ENCODE results near the genes MUC5AC, SYT8 and TNNT3.

DNA sequence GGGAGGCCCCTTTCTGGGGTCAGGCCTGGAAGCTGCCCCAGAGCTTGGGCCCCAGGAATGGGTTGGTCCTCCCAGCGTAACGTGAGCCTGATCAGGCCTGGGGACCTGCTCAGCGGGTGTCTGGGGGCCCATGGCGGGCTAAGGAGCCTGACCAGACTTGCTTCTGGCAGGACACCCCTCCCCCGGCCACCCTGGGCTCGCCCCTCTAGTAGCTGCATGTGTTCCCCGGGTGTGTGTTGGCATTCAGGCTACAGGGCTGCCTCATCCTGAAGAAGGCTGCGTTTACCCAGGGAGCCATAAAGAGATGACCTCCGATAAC, 37.8 kb upstream of the MUC6 start:
- PRO-cap, 3 experiments = no peak in any of the 3 experiments

DNA sequence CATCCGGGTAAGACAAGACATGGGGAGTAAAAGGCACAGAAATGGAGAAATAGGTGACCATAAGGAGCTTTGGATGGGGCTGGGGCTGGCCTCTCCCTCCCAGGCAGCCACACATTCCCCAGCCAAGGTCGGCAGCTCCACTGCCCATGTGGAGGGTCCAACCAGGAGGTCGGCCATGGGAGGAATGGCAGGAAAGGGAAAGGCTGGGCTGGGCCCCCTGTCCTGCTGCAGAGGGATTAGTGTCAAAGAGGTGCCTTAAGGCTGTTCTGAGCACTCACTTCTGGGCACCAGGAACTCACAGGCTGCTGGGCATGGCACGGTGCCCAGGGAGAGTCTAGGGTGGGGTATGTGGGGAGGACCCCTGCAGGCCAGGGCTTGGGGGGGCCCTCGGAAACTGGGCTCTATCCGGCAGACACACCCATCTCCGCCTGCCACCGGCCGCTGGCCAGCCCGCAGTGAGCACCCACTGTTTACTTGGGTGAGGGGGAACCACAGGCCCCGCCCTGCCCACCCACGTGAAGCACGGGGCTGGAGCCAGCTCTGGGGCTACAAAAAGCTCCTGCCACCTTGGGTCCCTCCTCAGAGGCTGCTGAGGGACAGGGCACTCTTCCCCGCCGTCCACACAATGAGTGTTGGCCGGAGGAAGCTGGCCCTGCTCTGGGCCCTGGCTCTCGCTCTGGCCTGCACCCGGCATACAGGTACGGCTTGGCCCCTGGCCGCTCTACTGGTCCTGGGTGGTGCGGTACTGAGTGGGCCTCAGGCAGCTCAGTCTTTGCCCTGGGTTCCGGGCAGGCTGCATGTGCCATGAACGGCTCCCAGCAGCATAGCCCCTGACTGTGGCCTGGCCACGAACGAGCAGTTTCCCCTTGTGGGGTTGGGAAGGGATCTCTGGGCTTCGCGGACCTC, at the start of gene MUC5AC:
Gene MUC5AC (plus strand): TSS at position 579 of the 906 bp plus-strand sequence.
- PRO-cap, 3 experiments = no peak in any of the 3 experiments

DNA sequence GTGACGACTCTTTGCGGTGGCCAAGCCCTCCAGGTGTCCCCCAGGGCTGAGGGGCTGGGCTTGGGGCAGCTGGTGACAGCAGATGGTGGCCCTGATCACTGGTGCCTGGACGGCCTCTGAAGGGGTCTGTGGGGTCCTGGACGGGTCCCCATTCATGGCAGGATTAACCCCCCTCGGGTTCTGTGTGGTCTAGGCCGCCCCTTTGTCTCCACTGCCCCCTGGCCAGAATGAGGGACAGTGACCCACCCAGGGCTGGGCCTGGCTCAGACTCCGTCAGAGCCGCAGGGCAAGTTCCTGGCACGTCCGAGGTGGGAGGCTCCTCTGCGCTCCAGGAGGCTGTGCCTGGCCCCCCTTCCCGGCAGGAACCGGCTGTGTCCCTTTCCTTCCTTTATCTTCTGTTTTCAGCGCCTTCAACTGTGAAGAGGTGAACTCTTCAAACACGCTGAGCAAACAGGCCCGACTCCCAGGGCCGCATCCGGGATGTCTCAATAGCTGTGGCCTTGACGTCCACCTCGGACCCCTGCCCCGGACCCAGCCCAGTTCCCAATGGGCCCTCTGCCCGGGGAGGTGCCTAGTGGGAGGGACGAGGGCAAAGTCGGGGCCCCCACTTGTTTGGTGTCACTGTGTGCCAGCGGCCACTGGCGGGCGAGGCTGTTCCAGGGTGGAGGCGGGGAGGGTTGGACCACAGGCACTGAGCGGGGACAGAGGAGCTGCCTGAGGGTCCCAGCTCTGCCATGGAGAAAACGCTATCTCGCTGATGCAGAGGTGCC, 3.1 kb upstream of the MUC5B start:
- PRO-cap, 3 experiments = no peak in any of the 3 experiments

- PRO-cap, 3 experiments = no peak in any of the 3 experiments
These were observed 31.7 kb downstream of the MUC5B start for GRCh38 chr11:1254539-1254971.

DNA sequence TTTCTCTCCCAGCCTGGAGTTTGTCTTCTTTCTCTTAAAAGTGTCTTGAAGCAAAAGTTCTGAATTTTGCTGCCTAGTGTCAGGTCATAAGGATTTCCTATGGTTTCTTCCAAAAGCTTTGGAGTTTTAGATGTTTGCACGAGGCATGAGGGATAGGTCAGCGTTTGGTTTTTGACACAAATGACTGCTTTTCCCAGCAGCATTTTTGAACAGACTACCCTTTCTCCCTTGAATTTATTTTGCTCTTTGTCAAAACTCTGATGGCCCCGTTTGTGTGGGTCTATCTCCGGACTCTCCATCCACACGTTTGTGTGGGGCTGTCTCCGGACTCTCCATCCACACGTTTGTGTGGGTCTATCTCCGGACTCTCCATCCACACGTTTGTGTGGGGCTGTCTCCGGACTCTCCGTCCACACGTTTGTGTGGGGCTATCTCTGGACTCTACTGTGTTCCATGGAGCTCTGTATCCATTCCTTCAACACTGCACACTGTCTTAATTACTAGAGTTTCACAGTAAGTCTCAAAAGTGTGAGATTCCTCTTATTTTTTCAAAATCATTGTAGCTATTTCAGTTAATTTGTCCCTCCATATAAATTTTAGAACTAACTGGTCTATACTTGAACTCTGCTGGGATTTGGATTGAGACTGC, 12.1 kb downstream of the MOB2 start:
- PRO-cap, 3 experiments = no peak in any of the 3 experiments

DNA sequence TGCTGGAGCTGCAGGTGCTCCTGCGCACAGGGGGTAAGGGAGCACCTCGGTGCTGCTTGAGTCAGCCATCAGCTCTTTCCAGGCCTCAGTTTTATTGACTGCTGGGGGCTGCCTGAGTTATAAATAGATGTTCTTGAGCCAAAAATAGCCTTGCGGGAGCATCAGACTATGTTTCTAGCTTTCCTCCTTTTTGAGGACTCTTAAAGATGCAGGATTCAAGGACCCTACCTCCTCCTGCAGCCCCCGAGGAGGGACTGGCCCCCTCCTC, 19.5 kb downstream of the DUSP8 start:
- PRO-cap, 3 experiments = no peak in any of the 3 experiments

DNA sequence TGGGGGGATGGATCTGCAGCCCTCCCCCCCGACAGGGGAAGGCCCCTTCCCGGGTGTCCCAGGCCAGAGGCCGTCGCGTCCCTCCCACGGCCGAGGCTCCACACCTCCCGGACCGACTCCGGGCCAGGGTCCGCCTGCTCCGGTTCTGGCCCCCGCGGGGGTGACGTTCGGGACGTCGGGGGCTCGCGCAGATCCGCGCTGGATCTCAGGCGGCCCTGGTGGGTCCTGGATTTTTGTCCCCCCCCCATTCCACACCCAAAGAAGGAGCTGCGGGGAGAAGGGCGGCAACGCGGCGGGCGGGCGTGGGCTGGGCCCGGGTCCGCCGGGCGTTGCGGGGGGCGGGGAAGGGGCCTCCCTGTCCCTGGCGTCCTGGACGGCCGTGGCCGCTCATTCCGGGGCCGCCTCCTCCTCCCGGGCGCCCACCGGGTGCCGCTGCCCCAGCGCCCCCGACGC, 676 bp downstream of the DUSP8 start:
- PRO-cap, 3 experiments = no peak in any of the 3 experiments

GRCh38 chr11:1619444-1619939, 2.4 kb downstream of the KRTAP5-4 start:
- PRO-cap, 3 experiments = no peak in any of the 3 experiments

GRCh38 chr11:1733495-1733842, 16.9 kb downstream of the IFITM10 start:
- PRO-cap, 3 experiments = no peak in any of the 3 experiments

DNA sequence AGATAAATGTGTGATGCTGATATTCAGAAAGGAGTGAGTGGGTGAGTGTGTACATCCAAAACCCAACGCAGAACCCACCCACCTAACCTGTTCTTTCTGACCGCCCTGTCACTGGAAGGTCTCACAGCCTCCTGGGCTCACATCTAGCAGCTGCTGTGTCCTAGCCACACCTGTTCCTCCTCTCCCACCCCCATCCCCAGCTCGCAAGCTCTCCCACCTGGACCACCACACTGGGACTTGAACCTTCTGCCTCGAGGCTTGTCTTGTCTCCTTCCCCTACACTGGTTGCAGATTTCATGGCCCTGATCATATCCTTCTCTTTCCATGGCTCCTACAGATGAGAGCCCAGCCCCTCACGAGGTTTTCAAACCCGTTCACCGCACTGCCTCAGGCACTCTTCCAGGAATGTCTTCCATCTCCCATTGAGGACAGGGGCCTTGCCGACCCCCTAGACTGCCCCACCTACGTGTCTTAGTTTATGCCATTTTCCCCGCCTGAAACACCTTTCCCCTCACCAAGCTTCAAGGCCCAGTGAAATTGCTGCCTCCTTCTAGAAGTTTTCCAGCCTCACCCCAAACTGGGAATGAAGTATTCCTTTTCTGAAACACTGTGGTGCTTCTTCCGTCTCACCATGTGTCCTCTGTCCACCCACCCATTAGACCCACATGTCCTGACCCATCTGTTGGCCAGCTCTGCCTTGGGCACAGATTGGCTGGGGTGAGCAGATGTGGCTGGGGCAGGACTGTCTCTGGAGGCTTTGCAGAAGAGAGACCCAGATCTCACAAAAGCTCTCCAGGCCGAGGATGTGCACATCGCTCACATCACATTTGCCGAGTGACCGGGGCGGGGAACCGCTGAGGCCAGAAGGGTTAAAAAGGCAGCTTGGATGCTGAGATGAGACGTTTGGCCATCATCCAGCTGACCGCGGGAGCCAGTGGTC, 6.6 kb downstream of the IFITM10 start:
- PRO-cap, 3 experiments = no peak in any of the 3 experiments

- PRO-cap, 3 experiments = no peak in any of the 3 experiments
These were observed at the start of gene SYT8 for GRCh38 chr11:1834595-1835653. TSS of gene SYT8 (plus strand) at chr11:1834990.

- PRO-cap, 3 experiments = no peak in any of the 3 experiments
These were observed 6.7 kb downstream of the TNNI2 start for GRCh38 chr11:1845194-1846210.

DNA sequence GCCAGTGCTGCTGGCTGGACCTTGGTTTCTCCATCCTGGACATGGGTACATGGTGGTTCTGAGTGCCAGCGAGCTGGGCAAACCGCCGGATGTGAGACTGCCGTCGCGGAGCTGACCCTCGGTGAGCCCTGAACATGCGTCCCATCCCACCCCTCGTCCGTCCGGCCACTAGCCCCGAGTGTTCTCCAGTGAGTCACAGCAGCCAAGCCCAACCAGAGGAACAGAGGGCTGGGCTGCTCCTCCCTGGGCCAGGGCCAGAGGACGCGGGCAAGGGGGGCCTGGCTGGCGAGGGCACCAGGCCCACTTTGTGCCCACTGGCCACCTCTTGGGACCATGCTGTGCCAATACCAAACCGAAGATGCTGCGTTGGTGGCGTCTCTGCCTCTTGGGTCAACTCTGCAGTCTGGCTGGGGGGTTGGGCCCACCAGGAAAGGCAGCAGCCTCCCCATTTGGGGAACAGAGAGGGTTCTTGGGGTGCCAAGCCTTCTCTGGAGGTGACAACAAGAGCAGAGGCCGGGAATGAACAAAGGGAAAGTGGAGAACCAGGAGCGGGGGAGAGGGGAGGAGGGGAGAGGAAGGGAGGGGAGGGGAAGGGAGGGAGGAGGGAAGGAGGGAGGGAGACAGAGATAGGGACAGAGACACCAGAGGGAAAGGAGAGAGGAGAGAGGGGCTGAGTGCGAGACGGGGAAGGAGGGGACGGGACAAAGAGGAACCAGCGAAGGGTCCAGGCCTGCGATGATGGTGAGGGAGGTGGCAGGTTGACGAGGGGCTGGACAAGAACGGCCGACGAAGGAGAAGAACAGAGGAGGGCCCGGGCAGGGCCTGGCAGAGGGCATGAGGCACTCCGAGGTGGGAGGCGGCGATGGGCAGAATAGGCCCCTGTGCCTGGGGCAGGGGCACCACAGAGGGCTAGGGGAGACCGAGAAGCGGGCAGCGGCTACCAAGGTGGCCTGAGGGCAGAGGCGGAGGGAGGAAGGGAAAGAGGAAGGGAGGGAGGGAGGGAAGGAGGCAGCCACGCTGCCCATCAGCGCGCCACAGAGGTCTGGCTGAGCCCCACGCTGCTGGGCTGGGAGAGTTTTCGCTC, 11.0 kb downstream of the LSP1 start:
- PRO-cap, 3 experiments = peak in 1 of 3 experiments; most common plus-strand start position 270 of the sequence (in 1); most common minus-strand start position 170 of the sequence (in 1)

DNA sequence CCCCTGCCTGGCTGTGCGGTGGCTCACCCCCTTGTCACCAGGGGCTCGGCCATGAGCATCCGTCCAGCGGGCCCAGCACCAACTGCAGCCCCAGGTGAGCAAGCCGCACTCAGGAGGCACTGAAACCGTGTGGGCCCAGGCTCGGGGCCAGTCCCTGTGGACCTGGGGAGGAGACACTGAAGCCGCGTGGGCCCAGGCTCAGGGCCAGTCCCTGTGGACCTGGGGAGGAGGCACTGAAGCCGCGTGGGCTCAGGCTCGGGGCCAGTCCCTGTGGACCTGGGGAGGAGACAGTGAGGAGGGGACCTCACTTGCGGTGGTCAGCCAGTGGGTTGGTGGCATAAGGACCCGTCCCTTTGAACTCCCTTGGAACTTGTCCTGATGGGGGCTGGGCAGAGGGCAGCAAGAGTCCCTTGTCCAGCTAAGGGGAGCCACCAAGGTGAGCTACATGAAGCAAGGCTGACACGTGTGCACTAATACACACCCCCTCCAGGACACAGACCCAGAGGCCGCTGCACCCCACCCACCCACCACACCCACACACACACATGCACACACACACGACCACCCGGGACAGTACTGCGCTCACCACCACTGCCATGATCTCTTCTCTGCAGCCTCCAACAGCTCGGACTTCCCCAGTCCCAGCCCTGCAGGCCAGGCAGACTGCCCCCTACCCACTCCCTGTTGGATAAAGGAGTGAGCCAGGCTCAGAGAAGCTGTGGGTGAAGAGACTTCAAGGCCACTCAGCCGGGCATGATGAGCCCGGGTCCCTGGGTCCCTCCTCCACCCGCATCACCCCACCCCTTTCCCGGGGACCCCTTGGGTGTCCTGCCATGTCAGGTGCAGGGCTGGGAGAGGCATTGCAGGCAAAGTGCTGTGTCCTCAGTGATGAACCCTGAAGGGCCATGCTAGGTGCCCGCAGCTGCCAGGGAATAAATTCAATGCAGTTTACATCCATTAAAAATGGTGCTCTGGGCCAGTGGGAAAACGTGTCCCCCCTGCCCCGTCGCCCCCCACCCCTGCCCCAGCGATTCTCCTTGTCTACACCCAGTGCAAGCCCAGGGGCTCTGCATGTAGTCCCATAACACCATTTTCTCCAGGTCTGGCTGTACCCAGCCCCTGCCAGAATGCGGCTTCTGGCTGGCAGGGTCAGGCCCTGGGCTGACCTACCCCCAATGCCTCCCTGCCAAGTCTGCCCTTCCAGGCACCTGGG, 14.3 kb downstream of the LSP1 start:
- PRO-cap, 3 experiments = no peak in any of the 3 experiments

GRCh38 chr11:1892596-1893289, 1.0 kb upstream of the PRR33 start:
- PRO-cap, 3 experiments = no peak in any of the 3 experiments

GRCh38 chr11:1919000-1919782, at the start of gene TNNT3:
TSS of gene TNNT3 (plus strand) at chr11:1919703.
- PRO-cap, 3 experiments = no peak in any of the 3 experiments

- PRO-cap, 3 experiments = no peak in any of the 3 experiments
These were observed 10.5 kb downstream of the TNNT3 start for GRCh38 chr11:1930007-1930448.

- PRO-cap, 3 experiments = no peak in any of the 3 experiments
These were observed 8.1 kb downstream of the IGF2 start for GRCh38 chr11:2131106-2131515.

- PRO-cap, 3 experiments = no peak in any of the 3 experiments
These were observed 5.2 kb downstream of the IGF2 start for GRCh38 chr11:2133949-2134335.

GRCh38 chr11:2269847-2270296, 516 bp downstream of the ASCL2 start:
- PRO-cap, 3 experiments = no peak in any of the 3 experiments